Bile duct (tissue), 1 donor: Measurements from ENCODE around the gene CHRD.

DNA sequence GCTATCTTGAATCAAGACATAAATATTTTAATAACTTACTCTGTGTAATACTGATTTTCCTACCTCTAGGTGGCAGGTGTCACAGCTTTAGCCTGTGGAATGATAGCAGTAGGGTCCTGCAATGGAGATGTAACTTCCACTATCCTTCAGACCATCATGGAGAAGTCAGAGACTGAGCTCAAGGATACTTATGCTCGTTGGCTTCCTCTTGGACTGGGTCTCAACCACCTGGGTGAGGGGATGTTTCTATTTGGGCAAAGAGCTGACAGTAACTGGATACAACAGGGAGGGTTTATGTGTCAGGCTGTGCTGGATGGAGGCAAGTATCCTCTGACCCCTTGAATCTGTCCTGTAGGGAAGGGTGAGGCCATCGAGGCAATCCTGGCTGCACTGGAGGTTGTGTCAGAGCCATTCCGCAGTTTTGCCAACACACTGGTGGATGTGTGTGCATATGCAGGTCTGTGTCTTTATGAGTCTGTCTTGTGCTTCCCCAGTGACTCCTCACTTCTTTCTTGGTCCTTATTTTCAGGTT is 6.7 kb downstream of the PSMD2 start:
- PRO-cap: no peak

- PRO-cap: no peak
Observed at GRCh38 chr3:184364737-184365678, 3.5 kb downstream of the POLR2H start.

GRCh38 chr3:184379568-184380820 is at the start of gene CHRD:
Gene CHRD, plus strand, starts transcription at chr3:184380054.
- PRO-cap: bidirectional peak, plus-strand start at chr3:184379901, minus-strand start at chr3:184379751; bidirectional peak, plus-strand start at chr3:184380310, minus-strand start at chr3:184380175

- PRO-cap: no peak
Observed at GRCh38 chr3:184556508-184557016, 5.0 kb upstream of the EPHB3 start.

DNA sequence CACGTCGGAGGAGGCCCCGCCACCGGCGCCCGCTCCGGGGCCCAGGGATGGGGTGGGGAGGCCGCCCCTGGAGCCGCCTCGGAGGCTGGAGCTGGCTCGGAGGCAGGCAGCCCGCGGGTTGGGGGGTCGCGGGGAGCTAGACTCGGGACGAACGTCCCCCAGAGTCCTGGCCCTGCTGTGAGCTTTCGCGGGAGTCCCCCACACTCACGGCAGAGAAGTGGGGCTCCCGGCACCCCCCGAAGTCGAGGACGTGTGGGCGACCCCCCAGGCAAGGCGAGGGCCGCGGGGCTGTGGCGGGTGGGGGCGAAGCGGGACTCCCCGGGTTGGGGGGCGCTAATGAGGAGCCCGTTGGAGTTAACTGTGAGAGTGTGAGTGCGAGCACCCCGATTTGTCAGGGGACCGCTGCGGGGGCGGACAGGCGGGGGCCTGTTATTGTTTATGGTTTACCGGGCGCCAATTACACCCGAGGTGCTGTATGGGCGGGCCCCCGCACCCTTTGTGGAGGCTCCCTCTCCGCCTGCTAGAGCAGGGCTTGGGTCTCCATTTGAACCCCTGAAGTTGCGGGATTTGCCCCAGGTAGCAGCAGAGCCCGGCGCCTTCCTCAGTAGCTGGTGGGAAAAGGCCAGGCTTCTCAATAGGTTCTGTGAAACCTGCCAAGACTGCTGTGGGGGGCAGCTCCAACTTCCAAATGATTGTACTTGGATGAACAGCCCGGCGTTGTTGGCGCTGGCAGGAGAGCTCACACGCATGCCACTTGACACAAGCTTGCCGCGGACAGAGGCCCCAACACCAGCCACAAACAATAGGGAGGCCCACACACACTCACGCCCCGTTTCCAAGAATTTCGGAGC is 1.1 kb downstream of the EPHB3 start:
- PRO-cap: unidirectional peak, minus-strand start at position 693 of the sequence

DNA sequence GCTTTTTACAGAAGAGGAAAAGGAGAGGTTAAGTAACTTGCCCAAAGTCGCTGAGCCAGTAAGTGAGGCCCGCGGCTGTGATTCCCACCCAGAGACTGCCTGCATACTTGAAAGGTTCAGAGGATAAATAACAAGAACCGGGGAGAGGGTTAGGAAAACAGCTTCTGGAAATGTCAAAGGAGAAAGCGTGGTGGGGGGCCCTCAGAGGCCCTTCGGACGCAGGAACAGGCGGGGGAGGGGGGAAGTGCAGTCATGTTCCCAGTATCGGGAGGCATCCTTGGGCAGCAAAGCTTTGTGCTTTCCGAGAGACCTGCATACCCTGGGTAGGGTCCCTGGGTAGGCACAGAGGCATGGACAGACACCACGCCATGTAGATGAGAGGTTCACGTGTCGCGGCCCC is 21.4 kb downstream of the EPHB3 start:
- PRO-cap: no peak

DNA sequence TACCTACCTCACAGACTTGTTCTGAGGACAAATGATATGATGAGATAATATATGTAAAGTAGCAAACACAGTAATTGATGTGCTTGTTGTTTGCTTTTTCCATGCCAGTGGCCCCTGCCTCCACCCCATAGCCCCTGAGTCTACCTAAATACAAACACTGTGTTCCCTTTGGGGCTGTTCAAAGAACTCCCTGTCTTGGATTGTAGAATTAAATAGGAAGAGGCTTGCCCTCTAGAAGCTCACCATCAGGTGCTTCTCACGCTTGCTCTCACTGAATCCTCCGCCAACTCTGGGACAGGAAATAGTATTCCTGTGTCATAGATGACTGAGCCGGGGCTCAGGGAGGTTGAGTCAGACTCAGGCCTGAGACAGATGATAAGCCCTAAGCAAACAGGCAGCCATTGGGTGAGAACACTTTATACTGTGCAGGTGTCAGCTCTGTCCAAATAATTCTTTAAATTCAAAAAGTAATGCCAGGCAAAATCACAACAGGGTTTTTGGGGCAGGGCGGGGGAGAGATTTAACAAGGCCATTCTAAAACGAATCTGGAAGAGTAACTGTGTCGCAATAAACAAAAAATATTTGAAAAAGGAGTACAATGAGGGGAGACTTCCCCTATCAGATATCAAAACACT is 58.9 kb downstream of the EPHB3 start:
- PRO-cap: no peak

- PRO-cap: no peak
Observed at GRCh38 chr3:184680772-184681030, 31.2 kb downstream of the MAGEF1 start.

- PRO-cap: no peak
Observed at GRCh38 chr3:184747926-184748917, 36.4 kb upstream of the MAGEF1 start.

DNA sequence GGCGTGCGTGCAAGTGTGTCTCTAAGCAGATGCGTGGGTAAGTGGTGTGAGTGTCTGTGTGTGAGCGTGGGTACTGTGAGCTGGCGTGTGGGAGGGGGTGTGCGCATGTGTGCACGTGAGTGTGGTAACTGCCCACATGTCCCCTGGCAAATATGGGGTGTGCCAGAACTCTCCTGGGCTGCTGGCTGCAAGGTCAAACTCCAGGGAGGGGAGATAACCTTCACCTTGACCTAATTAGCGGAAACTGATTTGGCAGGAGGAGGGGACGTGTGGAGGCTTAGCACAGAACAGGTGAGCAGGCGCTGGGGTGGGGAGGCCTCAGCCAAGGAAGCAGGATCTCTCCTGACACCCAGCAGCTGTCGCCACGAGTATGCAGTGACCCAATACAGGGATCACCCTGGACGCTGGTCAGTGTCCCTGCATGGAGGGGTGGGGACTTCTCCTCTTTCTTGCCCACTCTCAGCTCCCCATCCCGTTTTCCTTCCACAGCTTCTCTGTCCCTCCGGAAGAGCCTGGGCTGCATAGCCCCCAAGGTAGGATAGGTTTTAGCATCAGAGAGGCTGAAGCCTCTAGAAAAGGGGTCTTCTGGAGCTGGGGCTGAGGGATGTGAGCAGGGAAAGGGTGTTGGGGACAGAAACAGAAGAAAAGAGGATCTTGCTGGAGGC is 49.7 kb upstream of the MAGEF1 start:
- PRO-cap: no peak

DNA sequence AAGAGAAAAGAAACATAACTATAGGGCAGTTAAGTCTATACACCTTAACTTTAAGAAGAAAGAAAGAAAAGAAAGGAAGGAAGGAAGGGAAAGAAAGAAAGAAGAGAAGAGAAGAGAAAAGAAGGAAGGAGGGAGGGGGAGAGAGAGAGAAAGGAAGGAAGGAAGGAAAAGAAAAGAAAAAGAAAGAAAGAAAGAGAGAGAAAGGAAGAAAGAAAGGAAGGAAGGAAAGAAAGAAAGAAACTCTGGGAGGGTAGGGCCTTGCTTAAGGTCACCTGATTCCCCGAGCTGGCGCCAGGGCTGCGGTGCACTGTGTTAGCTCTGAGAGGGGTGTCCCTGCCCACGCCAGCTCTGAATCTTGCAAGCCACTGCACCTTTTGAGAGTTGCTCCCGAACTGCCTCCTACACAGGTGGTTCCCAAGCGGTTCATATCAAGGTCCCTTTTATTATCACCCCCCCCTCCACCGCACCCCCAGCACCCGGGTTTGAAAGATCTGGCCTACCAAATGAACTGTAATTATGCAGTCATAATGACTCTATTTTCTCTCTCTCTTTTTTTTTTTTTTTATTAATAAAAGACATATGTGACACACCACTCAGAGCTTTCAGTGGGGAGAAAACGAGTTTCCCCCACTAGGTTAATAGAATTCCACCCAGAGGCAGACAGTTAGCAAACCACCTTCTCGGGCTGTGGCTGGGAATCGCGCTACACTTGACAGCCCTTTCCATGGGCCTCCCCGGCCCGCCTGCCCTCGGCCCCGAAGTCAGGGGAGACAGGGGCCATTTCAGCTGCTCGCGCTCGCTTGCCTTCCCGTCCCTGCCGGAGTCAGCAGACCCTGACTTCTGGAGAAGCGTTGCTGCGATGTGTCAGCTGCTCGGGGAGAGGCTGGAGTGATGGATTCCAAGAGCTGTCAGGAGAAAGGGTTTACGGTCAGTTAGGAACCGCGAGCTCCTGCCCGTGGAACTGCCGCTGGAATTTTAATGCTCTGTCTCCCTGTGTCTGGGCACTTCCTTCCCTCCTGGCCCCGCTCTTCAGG is 38.9 kb upstream of the VPS8 start:
- PRO-cap: no peak

- PRO-cap: no peak
Observed at GRCh38 chr3:185069612-185069861, 83.3 kb downstream of the C3orf70 start.

- PRO-cap: no peak
Observed at GRCh38 chr3:185216146-185216907, 37.5 kb downstream of the EHHADH start.

DNA sequence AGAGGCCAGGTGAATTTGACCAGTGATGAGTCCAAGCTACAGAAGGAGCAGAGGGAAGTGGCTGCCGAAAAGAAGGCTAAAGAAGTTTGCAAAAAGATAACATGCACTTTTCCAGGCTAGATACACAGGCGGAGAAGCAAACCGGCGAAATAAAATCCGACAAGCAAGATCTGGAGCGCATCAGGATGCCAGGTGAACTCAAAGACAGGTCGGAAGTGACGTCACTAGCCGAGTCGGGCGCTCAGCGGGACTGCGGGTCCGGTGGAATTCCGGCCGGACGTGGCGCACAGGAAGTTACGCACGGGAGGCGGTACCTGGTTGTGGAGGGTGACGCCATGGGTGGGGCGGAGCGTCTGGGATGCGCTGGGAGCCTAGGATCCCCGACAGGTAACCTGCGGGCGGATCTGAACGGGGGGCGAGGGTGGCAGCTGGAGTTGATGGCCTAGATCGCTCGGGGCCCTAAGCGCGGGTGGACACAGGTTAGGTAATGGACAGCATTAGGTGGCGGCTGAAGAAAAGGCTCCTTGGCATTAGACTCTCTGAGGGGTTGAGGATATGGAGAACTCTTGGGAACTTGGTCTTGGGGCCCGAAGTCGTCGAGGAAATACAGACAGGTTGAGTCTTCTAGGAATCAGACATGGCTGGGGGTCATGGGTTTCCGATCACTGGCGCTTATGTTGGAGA is 28.9 kb upstream of the EHHADH start:
- PRO-cap: bidirectional peak, plus-strand start at position 336 of the sequence, minus-strand start at position 217 of the sequence

DNA sequence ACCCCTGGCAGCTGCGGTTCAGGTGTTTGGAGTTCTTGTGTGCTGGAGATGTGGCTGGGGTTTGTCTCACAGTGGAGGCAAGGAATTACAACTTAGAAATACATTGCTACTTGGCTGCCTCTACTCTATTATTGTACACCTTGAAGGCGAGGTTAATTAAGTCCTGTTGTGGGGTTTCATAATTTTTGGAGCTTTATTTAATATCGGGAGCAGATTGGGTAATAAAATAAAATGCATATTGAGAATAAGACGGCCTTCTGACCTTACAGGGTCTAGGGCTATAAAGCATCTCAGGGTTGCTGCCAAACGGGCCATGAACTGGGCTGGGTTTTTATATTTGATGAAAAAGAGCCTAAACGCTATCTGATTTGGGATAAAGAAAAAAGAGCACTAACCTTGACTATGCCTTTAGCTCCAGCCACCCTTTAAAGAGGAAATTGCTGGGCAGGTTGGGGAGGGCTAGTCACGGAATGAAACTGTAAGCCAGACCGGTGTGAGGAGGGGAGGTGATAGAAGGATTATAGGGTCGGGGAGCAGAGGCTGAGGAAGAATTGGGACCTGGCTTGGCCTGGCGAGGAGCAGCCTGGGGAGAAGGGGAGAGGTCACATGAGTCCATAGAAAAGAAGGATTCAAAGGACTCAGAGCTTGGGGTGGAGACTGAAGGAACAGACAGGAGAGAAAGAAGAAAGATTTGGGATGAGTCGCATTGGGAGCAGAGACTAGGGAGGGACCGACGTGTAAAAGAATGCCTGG is 15.3 kb downstream of the MAP3K13 start:
- PRO-cap: no peak

GRCh38 chr3:185402449-185403077 is 39.6 kb downstream of the MAP3K13 start:
- PRO-cap: no peak

GRCh38 chr3:185489429-185489969 is 9.3 kb downstream of the TMEM41A start:
- PRO-cap: no peak

- PRO-cap: no peak
Observed at GRCh38 chr3:185660423-185660801, 74.3 kb downstream of the SENP2 start.

- PRO-cap: no peak
Observed at GRCh38 chr3:185729385-185729826, 95.4 kb downstream of the IGF2BP2 start.

DNA sequence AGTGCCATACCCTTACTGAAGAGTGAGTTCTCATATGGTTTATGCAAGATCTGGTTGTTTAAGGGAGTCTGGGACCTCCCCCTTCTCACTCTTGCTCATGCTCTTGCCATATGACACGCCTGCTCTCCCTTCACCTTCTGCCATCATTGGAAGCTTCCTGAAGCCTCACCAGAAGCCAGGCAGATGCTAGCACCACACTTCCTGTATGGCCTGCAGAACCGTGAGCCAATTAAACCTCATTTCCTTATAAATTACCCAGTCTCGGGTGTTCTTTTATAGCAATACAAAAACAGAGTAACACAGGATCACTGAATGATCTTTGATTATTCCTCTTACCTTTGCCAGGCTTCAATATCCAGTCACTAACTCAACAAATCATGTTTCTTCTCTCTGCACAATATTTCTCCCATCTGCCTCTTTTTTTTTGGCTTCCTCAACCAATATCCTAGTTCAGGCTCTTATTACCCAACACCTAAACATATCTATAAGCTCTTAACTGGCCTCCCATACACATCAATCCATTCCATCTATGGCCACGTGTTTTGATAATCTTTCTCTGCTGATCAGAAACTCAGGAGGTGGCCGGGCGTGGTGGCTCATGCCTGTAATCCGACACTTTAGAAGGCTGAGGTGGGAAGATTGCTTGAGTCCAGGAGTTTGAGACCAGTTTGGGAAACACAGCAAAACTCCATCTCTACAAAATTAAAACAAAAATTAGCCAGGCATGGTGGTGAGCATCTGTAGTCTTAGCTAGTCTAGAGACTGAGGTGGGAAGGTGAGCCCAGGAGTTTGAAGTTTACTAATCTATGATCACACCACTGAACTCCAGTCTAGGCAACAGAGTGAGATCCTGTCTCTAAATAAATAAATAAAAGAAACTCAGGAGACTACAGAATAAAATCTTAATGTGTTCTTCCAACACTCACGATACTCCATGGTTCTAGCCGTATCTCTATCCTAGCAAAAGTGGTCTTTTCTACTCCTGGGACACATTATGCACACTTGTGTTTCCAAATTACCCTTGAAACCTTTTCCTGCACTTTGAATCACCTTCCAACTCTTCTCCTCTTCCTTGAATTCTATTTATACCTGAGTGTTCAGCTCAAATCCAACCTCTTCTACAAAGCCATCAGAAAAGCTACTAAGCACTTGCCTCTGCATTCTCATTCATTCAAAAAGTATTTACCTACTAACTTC is 68.3 kb downstream of the IGF2BP2 start:
- PRO-cap: no peak